AG09319 (cell line): ENCODE data around the genes FOXRED2, EIF3D, IFT27 and TEX33.

DNA sequence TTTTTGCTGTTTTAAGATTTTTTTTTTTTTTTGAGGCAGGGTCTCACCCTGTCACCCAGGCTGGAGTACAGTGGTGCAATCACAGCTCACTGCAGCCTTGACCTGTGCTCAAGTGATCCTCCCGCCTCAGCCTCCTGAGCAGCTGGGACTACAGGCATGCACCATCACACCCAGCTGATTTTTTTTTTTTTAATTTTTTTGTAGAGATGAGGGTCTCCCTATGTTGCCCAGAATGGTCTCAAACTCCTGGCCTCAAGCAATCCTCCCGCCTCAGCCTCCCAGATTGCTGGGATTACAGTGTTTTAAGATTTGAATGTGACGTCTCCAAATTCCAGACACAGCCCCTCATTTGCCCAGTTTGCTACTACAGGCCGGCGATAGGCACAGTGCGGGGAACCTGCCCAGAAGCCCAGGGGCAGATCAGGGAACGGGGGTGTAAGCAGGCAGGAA is 55.3 kb downstream of the APOL1 start:
- RRBS, result no CpG with 5 or more reads among the region's 7 CpGs

GRCh38 chr22:36324535-36325804 is 62.8 kb downstream of the MYH9 start:
- RRBS, result 73% methylated on average over 8 of the region's 33 CpGs

DNA sequence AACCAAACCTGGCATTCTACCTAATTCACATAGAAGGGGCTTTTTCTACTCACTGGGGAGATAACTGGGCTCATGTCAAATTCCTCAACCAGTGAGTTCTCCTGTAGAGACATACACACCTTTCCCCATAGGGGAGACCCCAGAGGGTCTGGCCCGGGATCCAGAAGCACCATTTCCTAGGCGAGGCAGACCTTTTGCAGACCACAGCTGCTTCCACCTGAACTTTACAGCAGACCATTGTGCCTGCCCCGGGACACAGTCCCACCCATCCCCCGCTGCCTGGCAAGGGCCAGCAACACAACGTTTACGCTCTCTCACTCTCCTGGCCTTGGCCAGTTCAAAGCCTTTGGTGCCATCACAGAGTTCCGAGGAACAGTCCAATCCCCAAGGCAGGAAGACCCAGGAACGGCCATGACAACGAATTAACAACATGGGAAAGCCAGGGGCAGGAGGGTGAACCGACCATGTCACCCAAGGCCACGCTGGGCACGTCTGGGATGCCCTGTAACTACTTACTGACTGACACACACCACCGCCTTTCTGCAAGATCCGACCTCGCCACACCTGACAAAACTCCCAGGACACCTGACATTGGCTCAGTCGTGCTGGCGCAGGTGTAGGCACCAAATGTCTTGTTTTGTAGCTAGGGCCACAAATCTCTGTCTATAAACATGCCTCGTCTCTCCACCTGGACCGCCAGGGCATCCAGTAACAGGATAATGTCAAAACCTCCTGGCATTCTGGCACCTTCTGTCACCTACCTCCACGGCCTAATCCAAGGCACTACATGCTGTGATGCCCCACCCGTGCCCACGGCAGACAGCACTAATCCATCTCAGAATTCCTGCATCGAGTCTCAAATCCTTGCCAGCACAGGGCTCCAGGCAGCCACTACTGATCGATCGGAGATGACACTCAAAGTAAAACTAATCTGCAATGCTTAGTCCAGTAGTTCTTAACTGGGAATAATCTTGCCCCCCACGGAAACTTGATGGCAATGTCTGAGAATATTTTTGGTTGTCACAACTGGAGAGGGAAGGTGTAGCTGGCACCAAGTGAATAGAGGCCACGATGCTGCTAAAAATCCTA is 51.2 kb downstream of the MYH9 start:
- RRBS, result 49% methylated on average over 3 of the region's 27 CpGs

DNA sequence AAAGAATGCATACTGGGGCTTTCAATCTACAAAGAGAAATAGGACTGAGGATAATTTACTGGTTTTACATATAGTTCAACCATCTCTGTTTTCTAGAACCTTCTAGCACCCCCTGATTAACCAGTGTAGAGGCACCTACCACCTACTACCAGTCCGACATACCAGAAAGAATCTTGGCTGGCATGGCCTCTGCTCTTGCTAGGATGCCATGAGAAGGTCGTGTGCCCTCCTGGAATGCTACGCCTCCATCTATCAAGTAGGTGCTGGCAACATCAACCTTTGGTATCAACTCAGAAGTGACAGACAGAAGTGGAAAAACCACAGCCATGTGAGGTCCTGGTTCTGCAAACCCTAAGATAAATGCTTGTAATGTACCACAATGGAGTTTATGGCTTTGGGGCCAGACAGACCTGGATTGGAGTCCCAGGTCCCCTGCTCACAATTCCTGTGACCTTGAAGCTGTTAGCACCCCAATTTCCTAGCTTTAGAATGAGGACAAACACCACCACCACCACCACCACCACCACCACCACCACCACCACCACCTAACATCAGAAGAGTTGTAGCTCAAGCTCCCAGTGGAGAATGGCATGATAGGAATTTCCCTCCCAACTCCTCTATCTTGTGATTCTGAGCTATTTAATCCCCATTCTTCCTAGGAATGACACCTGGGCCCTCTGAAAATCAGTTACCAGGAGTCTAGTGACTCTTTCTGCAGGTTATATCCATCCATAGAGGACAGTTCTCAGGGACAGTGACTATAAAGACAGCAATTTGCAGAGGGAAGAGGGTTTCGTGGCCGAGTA is 28.0 kb downstream of the MYH9 start:
- RRBS, result no CpG with 5 or more reads among the region's 5 CpGs

GRCh38 chr22:36361414-36361875 is 26.3 kb downstream of the MYH9 start:
- RRBS, result no CpG with 5 or more reads among the region's 5 CpGs

DNA sequence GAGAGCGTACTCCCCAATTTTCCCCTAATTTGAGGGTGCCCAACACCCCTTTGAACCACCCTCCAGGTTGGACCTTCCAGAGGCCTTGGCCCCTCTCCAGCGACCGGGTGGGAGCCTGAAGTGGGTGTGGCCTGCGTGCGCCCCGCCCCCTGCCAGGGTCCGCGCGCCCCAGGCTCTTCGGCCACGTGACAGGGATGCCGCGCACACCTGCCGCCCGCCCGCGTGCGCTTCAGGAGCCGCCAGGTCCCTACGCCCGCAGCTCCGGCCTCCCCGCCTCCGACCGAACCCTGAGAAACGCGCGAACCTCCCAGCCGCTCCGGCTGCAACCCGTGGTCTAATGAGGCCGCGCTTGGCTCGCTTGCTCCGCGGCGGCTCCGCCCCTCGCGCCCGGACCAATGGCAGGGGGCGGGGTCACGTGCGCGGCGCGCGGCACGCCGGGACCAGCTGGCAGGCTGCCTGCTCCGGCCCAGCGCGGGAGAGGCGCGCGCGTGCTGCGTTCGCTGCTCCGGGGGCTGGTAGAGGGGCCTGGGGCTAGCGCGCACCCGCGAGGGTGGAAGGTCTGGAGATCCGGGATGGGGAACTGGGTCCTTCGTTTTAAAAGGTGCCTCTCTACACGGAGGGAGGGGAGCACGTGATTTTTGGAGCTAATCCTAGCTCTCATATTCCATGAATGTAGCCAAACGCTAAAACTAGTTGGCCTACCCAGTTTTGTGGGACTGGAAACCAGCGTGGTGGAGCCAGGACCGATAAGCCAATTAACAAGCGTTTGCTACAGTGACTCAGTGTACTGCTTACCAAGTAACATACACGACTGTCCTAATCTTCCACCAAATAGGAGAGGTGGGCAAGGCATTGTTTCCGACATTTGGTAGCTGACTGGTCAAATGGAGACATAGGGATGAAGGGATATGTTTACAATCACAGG is at the start of gene FOXRED2:
Gene FOXRED2, minus strand, starts transcription at position 336 of the 925 bp plus-strand sequence.
- RRBS, result 2% methylated on average over 44 of the region's 74 CpGs

- RRBS, result no CpG with 5 or more reads among the region's 13 CpGs
These were observed 821 bp downstream of the EIF3D start for GRCh38 chr22:36527927-36528763.

GRCh38 chr22:36528764-36529772 is at the start of gene EIF3D:
EIF3D (minus strand) TSS chr22:36529166.
- RRBS, result under 1% methylated on average over 30 of the region's 82 CpGs

GRCh38 chr22:36647073-36647296 is 56.6 kb downstream of the CACNG2 start:
- RRBS, result no CpG with 5 or more reads among the region's 1 CpG

GRCh38 chr22:36775518-36776748 is at the start of gene IFT27:
IFT27 (minus strand) TSS chr22:36776119.
- RRBS, result 2% methylated on average over 2 of the region's 70 CpGs

- RRBS, result no CpG with 5 or more reads among the region's 3 CpGs
These were observed at the start of gene TEX33 for GRCh38 chr22:37007560-37008036. TEX33 (minus strand) TSS chr22:37007851.

- RRBS, result no CpG with 5 or more reads among the region's 11 CpGs
These were observed 4.5 kb upstream of the TEX33 start for GRCh38 chr22:37012009-37012784.

DNA sequence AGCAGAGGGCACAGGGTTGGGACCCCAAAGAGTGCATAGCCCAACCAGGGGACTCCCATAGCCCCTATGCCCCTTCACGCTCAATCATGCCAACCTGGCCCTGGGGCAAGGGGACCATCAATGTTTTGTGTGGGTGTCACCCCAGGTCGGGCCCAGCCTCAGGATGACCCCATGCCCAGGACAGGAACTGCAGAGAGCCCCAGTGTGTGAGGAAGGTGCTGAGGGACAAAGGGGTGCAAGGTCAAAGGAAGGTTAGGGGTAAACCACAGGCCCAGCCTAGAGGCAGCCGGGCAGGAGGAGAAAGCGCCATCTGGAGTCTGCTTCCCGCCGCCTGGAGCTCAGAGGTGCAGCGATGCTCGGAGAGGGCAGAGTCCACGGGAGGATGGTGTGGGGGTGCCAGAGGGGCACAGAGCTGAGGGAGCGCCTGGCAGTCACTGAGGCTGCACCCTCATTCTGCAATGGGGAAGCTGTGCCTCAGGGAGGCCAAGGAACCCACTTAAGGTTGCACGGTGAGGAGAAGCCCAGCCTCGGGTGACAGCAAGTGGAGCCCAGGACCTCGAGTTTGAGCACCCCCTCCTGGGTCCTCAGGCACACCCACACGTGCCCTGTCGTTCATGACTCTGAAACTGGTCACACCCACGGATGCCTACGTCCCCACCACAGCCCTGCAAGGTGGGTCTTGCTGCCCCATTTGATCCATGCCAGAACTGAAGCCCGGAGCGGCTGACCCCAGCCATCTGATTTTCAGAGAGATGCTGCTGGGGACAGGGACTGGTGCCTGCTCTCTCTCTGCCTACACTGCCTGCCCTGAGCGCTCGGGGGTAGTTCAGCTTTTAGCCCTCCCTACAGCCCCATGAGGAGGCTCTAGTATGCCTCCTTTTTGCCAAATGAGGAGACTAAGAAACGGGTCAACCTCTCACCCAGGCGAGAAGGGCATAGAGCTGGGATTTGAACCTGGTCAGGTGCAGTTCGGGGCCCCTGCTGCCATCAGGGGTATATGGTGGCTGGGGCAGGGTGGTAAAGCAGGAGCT is 1.6 kb downstream of the IL2RB start:
- RRBS, result no CpG with 5 or more reads among the region's 24 CpGs

GRCh38 chr22:37167176-37167770 is 17.6 kb upstream of the IL2RB start:
- RRBS, result no CpG with 5 or more reads among the region's 14 CpGs

GRCh38 chr22:37256135-37256544 is 12.1 kb upstream of the RAC2 start:
- RRBS, result no CpG with 5 or more reads among the region's 7 CpGs

- RRBS, result no CpG with 5 or more reads among the region's 8 CpGs
These were observed 1.1 kb downstream of the CYTH4 start for GRCh38 chr22:37283312-37283897.

DNA sequence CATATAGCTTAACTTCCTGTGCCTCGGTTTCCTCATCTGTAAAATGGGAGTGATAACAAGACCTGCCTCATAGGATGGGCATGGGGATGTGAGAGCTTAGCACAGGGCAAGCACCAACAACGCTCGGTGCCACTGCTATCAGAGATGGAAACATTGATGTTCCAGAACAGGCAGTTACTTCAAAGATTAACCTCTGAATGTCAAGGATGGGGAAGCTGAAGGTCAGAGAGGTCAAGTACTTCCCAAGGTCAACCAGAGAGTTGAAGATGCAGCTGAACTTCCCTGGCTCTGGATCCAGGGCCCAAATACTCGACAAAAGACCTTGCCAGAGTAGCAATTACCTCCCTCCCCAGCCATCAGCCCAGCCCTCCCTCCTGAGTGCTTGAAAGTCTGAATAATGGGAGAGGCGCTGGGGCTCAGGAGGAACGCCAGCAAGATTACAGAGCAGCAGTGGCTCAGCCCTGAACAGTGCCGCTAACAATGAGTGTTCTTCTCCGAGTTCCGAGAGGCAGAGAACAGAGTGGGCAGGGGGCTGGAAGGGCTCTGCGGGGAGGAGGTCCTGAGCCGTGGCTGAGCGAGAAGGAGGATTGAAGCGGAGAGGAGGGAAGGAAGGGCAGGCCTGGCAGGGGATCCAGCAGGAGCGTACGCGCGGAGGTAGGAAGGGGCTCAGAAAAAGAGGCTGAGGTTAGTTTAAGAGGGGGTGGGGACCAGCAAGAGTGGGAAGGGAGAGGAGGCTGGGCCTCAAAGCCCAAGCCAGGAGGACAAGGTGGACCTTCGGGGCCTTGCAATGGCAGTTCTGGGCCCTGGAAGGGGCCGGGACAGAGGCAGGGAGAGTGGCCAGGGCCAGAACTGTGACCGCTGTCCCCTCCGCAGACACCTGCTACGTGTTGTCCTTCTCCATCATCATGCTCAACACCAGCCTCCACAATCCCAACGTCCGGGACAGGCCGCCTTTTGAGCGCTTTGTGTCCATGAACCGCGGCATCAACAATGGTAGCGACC is 20.4 kb downstream of the CYTH4 start:
- RRBS, result no CpG with 5 or more reads among the region's 29 CpGs

GRCh38 chr22:37311914-37312216 is 29.6 kb downstream of the CYTH4 start:
- RRBS, result no CpG with 5 or more reads among the region's 15 CpGs

- RRBS, result 96% methylated on average over 1 of the region's 5 CpGs
These were observed 30.3 kb downstream of the CYTH4 start for GRCh38 chr22:37312592-37313069.

GRCh38 chr22:37373269-37373579 is 54.1 kb downstream of the ELFN2 start:
- RRBS, result 88% methylated on average over 7 of the region's 25 CpGs